Epithelial cell of prostate (primary cell): ENCODE data around the genes STK11 and EFNA2.

GRCh38 chr19:1095827-1096278 is 678 bp upstream of the POLR2E start:
- RRBS: no CpG with 5 or more reads among the region's 9 CpGs

GRCh38 chr19:1143781-1144286 is 30.2 kb downstream of the SBNO2 start:
- RRBS: no CpG with 5 or more reads among the region's 30 CpGs

- RRBS: no CpG with 5 or more reads among the region's 15 CpGs
These were observed 27.2 kb downstream of the SBNO2 start for GRCh38 chr19:1146874-1147262.

DNA sequence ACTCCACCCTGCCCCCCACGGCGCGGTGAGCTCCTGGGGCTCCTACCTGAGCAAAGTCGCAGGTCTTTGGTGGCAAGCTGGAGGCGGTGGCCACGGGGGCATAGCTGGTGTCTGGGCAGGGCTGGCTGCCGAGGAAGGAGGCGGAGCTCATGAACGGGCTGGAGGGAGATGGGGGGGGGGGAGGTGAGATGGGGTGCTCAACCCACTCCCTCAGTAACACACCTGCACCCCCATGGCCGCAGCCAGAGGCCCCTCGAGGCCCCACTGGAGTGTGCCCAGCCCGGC is 26.9 kb downstream of the SBNO2 start:
- RRBS: 86% methylated on average over 1 of the region's 12 CpGs

GRCh38 chr19:1154093-1154569 is 19.9 kb downstream of the SBNO2 start:
- RRBS: 94% methylated on average over 22 of the region's 43 CpGs

GRCh38 chr19:1157419-1158362 is 16.4 kb downstream of the SBNO2 start:
- RRBS: no CpG with 5 or more reads among the region's 57 CpGs

- RRBS: no CpG with 5 or more reads among the region's 24 CpGs
These were observed 12.5 kb downstream of the SBNO2 start for GRCh38 chr19:1161491-1162138.

- RRBS: no CpG with 5 or more reads among the region's 13 CpGs
These were observed 9.2 kb downstream of the SBNO2 start for GRCh38 chr19:1164834-1165231.

GRCh38 chr19:1205281-1206220 is at the start of gene STK11:
TSS of gene STK11 (plus strand) at chr19:1205778.
- RRBS: 1% methylated on average over 58 of the region's 129 CpGs

GRCh38 chr19:1243842-1244247 is 2.3 kb downstream of the ATP5F1D start:
- RRBS: no CpG with 5 or more reads among the region's 13 CpGs

GRCh38 chr19:1252439-1252695 is 4.0 kb downstream of the MIDN start:
- RRBS: no CpG with 5 or more reads among the region's 9 CpGs

- RRBS: 5% methylated on average over 5 of the region's 20 CpGs
These were observed 3.9 kb upstream of the CIRBP start for GRCh38 chr19:1265132-1265693.

DNA sequence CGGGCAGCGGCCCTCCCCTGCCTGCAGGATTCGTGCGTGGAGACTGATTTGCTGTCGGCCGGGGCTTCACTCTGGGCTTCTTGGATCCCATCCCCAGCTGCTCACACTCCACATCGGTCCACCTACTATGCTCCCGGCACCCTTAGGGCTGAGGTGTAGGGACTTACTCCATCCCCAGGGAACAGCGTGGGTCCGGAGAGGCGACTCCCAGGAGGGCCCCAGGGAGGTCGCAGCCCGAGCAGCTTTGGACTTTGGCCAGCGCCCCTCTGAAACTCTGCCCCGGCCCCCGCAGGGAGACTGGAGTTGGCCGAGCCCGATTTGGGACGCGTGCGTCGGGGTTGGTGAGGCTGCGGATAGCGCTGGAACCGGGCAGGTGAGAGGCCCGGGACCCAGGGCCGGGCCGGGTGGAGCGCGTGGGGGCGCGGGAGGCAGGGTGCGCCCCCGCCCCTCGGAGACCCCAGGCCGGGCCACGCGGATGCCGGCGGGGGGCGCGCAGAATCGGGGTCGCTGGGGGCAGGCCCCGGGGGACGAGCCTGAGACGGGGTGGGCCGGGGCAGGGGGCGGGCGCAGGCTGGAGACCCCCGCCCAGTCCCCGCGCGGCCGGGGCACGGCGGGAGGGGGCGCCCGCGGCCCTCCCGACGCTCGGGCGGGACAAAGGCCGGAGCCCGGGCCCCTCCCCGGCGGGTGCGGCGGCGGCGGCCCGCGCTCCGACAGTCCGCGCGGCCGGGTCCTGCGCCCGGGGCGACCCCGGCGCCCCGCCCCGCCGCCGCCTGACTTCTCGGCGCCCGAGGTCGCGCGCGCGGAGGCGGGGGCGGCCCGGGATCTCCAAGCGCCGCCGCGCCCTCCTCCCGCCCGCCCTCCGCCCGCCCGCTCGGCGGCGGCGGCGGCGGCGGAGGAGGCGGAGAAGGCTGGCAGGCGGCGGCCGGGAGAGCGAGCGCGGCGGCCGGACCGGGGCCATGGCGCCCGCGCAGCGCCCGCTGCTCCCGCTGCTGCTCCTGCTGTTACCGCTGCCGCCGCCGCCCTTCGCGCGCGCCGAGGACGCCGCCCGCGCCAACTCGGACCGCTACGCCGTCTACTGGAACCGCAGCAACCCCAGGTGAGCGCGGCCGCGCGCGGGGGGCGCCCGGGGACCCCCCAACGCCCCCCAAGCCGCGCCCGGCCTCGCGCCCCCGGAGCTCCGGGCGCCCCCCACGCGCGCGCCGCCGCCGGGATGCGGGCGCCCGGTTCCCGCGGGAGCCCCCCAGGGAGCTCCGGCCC is at the start of gene EFNA2:
TSS of gene EFNA2 (plus strand) at position 661 of the 1,257 bp plus-strand sequence.
- RRBS: 8% methylated on average over 81 of the region's 179 CpGs

DNA sequence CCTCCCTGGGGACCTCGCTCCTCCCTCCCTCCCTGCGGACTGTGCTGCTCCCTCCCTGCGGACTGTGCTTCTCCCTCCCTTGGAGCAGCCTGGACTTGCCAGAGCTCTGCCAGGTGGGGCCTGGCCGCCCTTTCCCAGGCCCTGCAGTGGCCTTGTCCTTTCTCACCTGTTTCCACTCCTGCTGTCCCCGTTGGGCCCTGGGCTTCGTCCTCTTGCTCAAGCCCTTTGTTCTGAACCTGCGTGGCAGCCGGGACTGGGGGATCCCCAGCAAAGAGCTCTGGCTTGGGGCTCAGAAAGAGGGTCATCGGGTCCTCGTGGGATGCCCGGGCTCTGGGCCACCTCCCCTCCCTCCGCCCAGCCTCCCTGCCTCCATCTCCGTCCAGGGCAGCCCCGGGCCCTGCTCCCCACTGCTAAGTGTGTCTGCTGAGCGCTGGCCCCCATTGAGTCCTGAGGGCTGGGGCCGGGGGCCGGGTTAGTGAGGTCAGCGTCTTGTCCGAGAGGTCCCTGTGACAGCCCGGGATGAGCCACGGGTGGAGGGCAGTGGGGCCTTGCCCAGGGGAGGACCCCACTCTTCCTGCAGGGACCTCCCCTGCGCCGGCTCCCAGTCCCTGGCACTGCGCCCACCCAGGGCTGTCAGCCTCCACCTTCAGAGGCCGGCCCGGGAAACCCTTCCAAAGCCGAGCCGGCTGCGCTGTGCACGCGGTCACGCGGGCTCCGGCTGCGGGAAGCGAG is 6.5 kb downstream of the GAMT start:
- RRBS: 21% methylated on average over 15 of the region's 36 CpGs

DNA sequence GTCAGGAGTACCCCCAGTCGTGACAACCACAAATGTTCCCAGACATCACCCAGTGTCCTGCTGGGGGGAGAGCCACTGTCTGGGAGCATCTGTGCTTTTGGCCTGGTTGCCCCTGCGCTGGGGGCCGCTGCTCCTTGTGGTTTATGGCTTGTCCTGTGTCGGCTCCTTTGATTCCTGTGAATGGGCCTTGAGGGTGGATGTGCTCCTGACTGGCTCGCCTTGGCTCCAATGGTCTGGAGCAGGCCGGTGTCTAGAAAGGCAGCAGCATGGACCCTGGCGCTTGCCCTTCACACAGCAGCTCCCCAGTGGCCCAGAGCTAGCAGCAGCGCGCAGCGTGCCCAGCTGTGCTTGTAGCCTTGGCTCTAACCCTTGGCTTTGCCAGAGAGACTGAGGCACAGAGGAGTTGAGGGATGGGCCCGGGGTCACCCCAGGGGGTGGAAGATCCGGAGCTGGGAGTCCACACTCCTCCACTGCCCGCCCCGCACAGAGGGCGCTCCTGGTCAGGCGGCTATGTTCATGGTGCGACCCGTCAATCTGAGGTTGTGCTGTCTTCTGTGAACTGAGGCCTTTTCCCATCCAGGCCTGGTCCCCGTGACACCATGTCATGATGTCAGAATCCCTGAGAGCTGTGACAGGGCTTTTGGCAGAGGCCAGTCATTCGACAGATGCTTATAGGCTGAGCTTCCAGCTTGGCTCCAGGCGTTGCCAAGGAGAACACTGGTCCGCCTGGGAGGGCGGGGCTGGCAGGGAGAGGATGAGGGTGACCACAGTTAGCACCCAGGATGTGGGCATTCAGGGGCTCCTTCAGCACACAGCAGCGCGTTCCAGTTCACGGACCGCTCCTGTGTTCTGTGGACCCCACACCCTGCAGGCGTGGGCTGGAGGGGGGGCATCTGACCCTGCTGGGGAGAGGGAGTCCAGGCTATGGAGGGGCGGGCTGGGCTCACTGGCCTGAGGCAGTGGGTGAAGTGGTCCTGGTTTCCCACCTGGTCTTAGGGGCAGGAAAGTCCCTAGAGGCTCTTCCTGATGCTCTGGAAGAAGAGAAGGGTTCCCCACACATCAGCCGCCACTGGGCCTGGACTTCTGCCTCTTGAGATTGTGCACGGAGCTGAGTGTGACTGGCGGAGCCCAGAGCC is 4.3 kb downstream of the DAZAP1 start:
- RRBS: no CpG with 5 or more reads among the region's 32 CpGs

DNA sequence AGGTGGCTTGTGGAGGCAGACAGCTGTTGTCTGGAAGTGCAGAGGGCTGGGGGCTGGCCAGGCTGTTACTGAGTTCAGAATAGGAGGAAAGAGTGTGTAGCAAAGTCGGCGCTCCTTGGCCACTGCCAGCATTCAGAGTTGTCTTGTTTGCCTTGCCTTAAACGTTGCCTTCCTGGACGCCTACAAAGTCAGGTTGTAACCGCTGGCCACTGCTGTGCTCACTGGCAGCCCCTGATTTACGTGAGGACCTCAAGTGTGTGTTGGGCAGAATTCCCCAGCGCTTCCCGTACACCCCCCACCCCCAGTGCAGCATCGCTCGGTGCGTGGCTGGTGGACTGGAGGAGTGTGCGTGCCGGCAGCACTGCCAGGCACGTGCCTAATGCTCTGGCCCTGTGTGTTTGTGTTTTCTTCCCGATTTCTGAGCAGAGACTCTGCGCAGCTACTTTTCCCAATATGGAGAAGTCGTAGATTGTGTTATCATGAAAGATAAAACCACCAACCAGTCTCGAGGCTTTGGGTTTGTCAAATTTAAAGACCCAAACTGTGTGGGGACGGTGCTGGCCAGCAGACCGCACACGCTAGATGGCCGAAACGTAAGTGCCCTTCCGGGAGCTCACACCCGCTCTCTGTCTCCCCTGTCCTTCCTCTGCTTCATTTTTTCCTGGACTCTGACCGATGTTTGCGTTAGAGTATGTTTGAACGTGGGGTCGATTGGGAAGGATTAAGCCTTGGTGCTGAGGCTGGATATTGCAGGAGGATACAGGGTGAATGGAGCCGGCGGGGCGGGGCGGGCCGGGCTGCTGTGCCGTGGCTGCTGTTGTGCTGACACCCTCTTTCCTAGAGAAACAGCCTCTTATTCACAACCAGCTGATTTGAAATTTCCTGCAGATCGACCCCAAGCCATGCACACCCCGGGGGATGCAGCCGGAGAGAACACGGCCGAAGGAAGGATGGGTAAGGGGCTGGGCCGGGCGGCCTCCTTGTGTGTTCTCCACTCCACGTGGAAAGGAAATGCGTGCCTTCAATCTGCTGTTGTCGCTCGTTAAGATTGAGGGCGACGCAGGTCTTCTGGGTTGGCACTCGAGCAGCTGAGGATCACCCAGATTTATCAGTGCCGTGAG is 10.8 kb downstream of the DAZAP1 start:
- RRBS: no CpG with 5 or more reads among the region's 50 CpGs

DNA sequence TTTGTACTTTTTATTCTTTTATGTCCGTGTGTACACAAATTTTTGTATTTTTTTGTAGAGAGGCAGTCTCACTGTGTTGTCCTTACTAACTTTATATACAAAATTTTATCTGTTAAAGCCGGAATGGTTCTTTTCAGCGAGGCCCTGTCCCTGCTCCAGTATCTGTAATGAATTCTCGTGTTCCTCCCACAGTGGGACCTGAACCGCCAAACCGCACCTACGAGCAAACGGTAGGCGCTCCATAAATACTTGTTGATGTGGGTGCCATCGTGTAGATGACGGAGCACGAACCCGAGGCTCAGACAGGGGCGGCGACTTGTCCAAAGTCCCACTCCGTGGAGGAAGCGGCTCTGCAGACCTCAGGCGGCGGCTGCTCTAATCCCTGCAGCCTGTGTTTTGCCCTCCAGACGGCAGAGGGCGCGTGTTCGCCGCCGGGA is 297 bp upstream of the RPS15 start:
- RRBS: 6% methylated on average over 1 of the region's 25 CpGs

DNA sequence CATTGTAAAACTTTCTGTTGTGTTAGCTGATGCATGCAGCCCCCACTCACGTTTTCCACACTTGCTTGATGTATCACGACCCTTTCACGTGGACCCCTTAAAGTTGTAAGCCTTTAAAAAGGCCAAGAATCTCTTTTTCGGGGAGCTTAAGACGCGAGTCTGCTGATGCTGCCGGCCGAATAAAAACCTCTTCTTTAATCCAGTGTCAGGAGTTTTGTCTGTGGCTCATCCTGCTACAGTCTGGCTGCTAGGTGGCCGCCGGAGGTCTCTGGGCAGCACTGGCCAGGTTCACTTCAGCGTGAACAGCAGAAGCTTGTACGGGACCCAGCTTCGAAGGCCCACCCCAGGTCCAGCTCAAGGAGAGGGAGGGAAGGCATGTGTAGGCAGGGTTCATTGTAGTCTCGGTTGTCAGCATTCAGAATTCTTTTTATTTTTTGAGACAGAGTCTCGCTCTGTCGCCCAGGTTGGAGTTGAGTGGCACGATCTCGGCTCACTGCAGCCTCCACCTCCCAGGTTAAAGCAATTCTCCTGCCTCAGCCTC is 4.5 kb downstream of the RPS15 start:
- RRBS: no CpG with 5 or more reads among the region's 18 CpGs

GRCh38 chr19:1446864-1447079 is 3.1 kb upstream of the APC2 start:
- RRBS: 3% methylated on average over 25 of the region's 25 CpGs

DNA sequence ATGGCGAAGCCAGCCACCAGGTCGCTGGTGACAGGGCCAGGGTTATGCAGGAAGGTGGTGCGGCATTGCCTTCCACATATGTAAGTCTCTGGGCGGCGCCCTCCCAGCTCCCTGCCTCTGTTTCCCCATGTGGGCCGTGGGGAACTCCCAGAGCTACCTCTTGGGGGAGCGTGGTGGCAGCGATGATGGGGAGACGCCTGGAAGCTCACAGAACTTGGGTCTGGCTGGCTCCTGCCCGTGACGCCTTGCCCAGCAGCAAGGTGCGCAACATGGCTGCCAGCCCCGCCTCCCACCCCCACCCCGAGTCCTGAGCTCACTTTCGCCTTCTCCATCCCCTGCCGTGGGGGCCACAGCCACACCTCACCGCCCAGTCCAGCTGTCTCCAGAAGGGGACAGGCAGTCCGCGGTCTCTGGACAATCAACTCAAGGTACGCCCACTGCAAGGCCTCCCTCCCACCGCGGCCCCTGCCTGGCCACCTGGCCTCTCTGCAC is 6.7 kb downstream of the C19orf25 start:
- RRBS: no CpG with 5 or more reads among the region's 22 CpGs